AG08470 (cell line): ENCODE results near the genes SGO2 and NIF3L1.

DNA sequence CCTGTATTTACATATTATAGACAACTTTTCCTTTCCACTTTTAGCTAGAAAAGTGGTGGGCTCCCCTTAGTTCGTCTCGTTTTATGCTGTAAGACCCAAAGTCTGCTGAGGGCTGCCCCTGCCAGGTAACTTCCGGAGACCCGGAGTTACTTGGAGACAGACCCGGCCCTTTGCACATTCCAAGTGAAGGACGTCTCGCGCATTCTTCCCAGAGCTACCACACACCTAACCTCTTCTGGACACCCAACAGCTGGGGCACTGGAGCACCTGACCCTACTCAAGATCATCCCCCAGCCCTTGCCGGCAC is 8.2 kb upstream of the SATB2 start:
- RRBS = no CpG with 5 or more reads among the region's 9 CpGs

GRCh38 chr2:199581786-199582710 is 124.3 kb upstream of the SATB2 start:
- RRBS = no CpG with 5 or more reads among the region's 17 CpGs

- RRBS = no CpG with 5 or more reads among the region's 5 CpGs
Observed at GRCh38 chr2:200373932-200374461, 67.5 kb downstream of the SPATS2L start.

GRCh38 chr2:200406401-200406825 is 99.9 kb downstream of the SPATS2L start:
- RRBS = no CpG with 5 or more reads among the region's 2 CpGs

DNA sequence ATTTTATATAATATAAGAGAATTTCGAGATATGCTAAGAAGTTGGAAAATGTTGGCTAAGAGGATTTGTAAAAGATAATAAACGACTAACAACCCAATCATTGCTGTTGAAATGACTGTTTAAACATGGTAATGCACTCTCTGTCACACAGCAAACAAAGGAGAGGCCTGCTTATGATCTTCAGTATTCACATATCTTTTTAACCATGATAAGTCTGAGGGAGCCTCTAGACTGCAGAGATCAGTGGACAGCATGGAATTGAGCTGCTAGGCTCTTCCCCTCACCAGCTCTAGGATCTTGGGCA is 2.7 kb downstream of the KCTD18 start:
- RRBS = no CpG with 5 or more reads among the region's 2 CpGs

GRCh38 chr2:200523476-200523983 is 2.5 kb upstream of the SGO2 start:
- RRBS = no CpG with 5 or more reads among the region's 3 CpGs

- RRBS = under 1% methylated on average over 7 of the region's 66 CpGs
Observed at GRCh38 chr2:200525707-200526990, at the start of gene SGO2. Gene SGO2, plus strand, starts transcription at chr2:200526207.

DNA sequence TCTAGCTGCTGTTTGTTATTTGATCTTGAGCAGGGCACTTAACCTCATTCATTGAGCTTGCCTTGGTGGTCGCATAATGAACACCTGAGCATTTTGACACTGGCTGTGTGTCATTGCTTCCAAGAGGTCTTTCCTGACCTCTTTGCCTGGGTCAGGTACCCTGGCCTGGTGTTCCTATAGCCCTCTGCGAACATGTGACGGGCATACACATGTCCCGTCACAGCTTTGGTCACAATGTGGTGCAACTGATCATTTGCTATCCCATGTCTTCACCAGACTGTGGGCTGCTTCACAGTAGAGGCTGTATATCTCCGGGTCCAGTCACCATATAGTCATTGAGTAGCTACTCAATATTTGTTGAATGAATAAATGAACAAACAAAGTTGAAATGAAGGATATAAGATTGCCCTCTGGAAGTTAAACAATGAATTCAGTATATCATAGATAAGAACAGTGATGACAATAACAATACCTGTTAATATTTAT is 16.7 kb downstream of the AOX1 start:
- RRBS = no CpG with 5 or more reads among the region's 5 CpGs

DNA sequence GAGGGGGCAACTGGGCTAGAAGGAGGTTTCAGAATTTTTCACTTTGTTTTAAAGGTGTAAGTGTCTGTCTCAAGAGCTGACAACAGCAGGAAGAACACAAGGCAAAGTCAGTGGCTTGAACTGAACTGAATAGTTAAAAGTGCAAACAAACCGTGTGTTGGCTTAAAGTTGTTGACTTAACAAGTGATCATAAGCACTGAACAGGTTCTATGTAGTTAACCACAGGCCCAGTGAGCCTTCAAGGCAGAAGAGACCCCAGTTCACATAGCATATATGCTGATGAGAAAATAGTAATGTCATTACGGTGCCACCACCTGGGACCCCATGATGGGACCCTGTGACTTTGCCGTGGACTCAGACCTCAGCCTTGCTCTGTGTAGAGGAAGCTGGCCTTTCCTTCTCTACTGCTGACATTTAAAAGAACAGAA is 69.9 kb upstream of the BZW1 start:
- RRBS = no CpG with 5 or more reads among the region's 3 CpGs

- RRBS = no CpG with 5 or more reads among the region's 9 CpGs
Observed at GRCh38 chr2:200767326-200767871, 44.3 kb upstream of the BZW1 start.

- RRBS = no CpG with 5 or more reads among the region's 4 CpGs
Observed at GRCh38 chr2:200829057-200829721, 17.5 kb downstream of the BZW1 start.

GRCh38 chr2:200861993-200862413 is 2.5 kb downstream of the CLK1 start:
- RRBS = no CpG with 5 or more reads among the region's 2 CpGs

DNA sequence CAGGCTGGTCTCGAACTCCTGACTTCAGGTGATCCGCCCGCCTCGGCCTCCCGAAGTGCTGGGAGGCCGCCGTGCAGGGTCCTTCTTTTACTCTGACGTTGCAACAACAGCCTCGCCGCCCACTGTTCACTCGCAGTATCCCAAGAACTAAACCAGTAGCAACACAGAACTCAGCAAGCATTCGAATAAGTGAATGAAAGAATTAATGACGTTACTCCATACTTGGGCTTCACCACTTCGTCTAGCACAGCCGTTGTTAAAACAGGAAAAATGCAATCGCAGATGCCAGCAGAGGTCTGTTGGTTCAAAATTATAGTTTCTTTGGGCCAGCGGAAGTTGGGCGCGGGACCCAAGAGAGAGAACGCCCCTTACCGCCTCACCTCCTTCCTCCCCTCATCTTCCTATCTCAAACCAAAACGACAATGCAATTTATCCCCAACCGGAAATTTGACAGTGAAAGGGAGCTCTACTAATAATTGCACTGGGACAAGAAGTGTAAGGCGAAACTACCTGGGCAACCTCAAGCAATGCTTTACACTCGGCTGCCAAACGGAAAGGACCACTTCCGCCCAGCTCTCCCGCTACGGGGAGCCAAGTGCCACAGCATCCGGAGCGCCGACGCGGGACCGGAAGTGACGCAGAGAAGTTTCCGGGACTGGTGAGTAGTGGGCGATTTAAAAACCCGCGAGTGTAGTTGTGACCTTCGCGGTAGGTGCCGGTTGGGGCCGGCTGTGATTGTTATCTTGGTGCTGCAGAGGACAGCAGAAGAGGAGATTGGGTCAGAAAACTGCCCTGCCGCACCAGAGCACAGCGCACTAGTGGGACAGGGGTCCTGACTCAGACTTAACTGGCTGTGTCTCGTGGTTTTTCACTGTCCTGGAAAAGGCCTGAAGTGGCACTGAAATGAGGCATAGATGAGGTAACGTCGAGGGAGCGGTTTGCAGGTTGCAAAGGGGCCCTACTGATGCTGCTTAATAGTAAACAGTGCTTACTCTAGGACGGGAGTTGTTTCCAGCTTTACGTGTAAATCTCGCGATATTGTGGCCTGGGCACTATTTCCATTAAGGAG is at the start of gene NIF3L1:
TSS of gene NIF3L1 (plus strand) at position 638 of the 1,069 bp plus-strand sequence.
- RRBS = 2% methylated on average over 7 of the region's 54 CpGs

GRCh38 chr2:200964326-200964567 is 787 bp upstream of the ORC2 start:
- RRBS = no CpG with 5 or more reads among the region's 5 CpGs

DNA sequence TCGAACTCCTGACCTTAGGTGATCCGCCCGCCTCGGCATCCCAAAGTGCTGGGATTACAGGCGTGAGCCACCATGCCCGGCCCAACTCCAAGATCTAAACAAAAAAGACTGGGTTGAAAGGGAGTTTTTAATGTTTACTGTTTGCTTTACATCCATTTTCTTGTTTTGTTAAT is 1.9 kb downstream of the CFLAR start:
- RRBS = no CpG with 5 or more reads among the region's 6 CpGs

- RRBS = no CpG with 5 or more reads among the region's 7 CpGs
Observed at GRCh38 chr2:201155972-201156407, 27.0 kb upstream of the CASP10 start.

GRCh38 chr2:201183842-201184342 is 951 bp downstream of the CASP10 start:
- RRBS = no CpG with 5 or more reads among the region's 6 CpGs

- RRBS = no CpG with 5 or more reads among the region's 4 CpGs
Observed at GRCh38 chr2:201191563-201192135, 8.7 kb downstream of the CASP10 start.

DNA sequence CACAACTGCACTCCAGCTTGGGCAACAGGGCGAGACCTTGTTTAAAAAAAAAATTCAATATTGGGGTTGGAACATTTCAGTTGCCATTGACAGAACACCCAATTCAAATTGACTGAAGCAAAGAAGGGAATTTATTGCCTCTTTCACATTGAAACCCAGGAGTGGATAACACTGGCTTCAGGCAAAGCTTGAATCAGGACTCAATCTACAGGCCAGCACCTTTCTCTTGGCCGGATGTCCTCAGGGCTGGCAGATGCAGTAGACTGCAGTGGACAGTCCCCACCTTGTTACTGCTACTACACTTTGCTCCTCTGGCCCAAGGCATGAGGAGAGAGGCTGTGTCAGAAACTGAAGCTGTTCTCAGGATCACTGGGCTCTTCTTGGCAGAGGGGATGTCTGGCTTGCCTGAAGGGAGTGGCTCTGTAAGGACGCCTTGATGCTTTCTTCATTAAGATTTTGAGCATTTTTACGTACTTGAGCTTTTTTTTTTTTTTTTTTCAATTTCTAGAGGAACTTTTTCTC is 36.3 kb downstream of the CASP10 start:
- RRBS = no CpG with 5 or more reads among the region's 4 CpGs

- RRBS = no CpG with 5 or more reads among the region's 5 CpGs
Observed at GRCh38 chr2:201239530-201240016, 20.8 kb upstream of the CASP8 start.